Thoracic aorta (tissue), 1 donor: ENCODE measurements around the genes CCR3, FAM240A and NBEAL2.

- RAMPAGE, long total RNA: no peak
These were observed 15.8 kb downstream of the TMEM158 start for GRCh38 chr3:45210326-45210735.

GRCh38 chr3:45565151-45565671 is 29.3 kb upstream of the LIMD1 start:
- RAMPAGE, long total RNA: no peak

DNA sequence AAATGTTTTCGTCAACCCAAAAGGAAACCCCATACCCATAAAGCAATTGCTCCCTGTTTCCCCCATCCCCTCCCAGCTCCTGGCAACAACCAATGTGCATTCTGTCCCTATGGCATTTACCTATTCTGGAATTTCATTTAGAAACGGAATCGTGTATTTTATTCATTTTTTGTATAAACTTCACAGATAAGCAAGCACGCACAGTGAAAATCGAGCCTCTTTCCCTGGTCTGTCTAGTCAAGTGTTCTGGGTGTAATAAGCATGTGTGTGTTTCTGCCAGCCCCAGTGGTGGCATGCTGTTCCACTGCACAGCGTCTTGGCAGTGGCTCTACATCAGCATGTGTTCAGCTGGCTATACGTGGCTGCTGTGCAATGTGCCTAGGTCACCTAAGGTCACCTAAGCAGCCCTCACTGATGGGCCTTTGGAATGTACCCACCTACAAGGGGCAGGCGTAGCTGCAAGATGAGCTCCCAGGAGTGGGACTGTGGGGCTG is 4.8 kb downstream of the LIMD1 start:
- RAMPAGE, long total RNA: no peak

DNA sequence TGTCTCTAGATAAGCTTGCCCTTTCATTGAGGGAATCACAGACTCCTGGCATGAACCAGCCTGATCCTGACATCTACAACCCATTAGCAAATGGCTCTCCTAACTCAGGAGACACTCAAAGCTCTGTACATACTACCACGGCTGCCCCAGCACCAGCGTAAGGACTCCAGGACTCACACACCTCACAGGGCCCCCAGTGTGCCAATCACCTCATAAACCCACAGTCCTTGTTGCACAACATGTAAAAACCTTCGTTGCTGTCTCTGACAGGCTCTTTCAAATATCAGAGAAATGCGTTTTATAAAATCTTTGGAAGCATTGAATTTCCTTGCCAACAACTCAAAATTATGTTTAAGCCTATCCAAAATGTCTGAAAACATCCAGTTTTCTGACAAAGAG is 7.3 kb downstream of the FYCO1 start:
- RAMPAGE, long total RNA: no peak

DNA sequence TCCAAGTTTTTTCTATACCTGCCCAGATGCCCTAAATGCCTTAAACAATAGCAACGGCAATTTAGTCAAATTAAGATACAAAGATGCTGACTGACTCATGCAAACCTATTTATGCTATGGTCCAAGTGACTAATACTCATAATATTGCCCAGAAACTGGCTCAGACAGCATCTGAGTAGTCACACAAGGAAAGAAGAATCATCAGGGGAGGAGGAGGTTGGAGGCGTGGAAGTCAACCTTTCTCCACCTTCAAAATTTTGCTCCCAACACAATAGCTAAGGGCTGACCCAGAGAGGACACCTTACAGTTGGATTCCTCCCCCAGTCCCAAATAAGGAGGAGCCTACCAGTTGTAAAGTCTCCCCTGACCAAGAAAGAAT is 6.8 kb downstream of the FYCO1 start:
- RAMPAGE, long total RNA: no peak

GRCh38 chr3:46096277-46096779 is 69.0 kb upstream of the XCR1 start:
- RAMPAGE, long total RNA: no peak

GRCh38 chr3:46242168-46242677 is at the start of gene CCR3:
TSS of gene CCR3 (plus strand) at chr3:46242460.
- RAMPAGE, long total RNA: no peak

- RAMPAGE, long total RNA: no peak
These were observed 432 bp upstream of the CCR2 start for GRCh38 chr3:46353417-46353941.

DNA sequence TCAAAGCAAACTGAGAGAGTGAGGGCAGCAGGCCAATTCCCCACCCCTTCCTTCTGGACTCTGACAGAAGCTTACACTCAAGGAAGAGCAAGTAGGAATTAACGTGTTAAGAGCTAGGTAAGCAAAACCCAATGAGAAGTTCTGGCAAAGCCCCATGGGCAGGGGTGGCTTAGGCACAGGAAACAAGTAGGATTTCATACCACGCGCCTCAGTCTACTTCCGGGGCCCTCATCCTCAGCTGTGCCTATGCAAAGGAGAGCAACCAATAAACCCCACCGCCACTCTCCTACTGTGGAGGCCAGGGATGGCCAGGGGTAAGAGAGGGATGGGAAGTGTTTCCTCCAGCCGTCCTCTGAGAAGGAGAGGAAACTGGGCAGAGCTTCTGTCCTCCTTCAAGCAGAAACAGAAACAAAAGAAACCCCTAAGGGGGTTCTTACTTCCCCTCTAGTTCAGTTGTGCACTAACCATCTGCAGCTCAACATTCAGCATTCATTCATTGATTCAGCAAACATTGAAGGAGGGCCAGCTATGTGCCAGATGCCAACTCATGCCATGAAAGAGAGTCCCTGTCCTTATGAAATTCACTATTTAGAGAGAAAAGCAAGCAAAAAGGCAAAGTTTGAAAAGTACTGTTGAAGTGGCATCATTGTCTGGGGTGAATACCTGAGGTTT is 12.7 kb downstream of the CCR5 start:
- RAMPAGE, long total RNA: no peak

GRCh38 chr3:46386001-46386754 is 15.4 kb downstream of the CCR5 start:
- RAMPAGE, long total RNA: no peak

DNA sequence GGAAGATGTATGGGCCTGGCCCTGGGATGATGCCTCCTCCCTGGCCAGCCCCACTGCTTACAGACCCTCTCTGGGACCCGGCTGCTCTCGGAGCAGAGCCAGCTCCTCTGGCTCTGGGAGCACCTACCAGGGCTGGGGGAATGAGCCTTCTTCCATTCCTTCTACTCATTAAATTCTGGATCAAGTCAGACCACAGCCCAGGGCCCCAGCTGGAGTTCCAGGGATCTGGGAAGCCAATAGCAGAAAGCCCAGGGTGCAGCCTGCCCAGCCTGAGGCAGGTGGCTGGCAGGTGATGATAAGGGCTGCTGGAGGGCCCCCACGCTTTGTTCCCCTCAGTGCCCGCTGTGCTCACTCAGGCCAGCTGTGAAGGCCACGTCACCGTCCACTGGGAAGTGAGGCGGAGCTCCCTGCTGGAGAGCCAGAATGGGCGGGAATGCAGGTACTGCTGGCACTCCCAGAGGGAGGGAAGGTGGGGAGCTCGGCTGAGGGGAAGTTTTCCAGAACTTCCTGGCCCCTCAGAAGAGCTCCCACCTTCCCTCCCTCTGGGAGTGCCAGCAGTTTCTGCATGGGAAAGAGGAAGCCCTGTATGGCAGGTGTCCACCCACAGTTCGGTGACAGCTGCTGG is 12.8 kb upstream of the RTP3 start:
- RAMPAGE, long total RNA: no peak

GRCh38 chr3:46488634-46489401 is 9.0 kb upstream of the RTP3 start:
- RAMPAGE, long total RNA: no peak

DNA sequence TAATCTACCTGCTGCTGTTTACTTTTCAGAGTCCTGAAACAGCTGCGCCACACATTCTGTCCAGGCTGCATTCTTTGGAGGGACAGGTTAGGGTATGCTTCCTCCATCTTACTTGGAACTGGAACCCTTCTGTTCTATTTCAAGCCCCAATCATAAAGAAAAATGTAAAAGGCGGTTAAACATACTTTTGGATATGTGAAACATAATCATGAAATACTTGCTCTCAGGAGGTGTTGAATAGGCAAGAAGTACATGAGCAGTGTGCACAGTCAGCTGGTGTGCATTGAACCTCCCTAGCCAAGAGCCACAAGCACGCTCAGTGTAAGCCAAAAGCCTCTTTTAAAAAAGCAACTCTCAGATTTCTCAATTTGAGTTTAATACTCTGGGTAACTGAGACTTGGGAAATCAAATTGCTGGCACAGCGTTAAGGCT is at the start of gene FAM240A:
Gene FAM240A, plus strand, starts transcription at position 408 of the 432 bp plus-strand sequence.
- RAMPAGE, long total RNA: no peak

DNA sequence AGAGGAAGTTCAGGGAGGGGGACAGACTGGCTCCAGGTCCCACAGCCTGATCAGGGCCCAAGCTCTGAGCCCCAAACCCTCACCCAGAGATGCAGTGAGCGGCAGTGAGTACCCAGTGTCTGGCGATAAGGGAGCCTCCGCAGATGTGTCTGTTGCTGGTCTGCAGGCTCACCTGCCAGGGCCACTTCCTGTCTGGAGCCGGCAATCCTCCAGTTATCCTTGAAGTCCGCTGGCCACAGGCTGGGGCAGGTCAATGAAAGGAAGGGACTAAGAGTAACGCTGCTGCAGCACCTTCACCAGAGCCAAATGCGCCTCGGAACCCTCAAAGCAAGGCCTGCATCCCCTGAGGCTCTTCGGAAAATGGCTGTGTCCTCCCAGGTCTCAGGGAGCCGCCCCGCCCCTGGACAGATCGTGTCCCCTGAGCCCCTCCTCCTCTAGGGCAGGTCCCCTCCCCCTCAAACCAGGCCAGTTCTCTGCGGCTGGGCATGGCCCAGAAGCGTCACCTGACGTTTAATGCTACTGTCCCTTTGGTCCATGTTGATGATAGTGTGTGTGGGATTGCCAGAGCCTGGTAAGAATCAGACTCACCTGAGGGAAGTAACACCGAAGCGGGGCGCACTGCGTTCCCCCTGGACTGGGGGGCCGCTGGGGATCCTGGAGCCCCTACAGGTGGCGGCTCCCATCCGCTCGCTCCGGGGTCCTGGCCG is 51.5 kb downstream of the MYL3 start:
- RAMPAGE, long total RNA: no peak

DNA sequence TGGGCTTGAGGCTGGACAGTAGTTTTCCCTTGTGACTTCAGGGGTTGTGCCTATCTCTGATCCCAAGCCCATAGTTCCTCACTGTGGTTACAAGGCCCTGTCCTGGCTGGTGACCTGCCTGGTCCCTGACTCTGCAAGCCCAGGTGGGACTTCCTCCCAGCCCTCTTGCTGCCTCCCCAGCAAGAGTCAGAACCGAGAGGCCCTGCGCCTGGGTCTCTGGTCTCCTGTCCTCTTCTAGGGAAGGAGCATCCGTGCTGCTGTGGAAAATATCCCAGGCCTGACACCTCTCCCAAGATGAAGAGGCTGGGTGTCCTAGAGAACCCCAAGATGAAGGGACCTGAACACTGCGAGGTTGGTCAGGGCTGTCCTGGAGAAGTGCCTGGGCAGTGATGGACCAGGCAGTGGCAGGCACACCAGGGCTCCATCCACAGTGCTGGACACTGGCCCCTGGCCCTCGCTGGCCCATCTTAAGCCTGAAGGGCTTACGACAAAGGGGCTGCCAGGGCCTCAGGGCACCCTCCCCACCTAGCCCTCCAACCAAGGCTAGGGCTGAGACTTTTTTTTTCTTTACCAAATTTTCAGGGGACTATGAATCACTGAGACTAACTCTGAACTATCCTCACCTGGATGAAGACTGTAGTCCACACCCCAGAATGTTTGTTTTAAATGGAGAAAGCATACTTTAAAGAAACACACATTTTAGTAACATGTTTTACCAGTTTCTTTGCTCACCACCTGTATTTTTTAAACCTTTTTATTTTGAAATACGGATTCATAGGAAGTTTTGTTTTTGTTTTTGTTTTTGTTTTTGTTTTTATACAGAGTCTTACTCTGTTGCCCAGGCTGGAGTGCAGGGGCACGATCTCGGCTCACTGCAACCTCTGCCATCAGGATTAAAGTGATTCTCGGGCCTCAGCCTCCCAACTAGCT is 32.9 kb downstream of the PTH1R start:
- RAMPAGE, long total RNA: no peak

DNA sequence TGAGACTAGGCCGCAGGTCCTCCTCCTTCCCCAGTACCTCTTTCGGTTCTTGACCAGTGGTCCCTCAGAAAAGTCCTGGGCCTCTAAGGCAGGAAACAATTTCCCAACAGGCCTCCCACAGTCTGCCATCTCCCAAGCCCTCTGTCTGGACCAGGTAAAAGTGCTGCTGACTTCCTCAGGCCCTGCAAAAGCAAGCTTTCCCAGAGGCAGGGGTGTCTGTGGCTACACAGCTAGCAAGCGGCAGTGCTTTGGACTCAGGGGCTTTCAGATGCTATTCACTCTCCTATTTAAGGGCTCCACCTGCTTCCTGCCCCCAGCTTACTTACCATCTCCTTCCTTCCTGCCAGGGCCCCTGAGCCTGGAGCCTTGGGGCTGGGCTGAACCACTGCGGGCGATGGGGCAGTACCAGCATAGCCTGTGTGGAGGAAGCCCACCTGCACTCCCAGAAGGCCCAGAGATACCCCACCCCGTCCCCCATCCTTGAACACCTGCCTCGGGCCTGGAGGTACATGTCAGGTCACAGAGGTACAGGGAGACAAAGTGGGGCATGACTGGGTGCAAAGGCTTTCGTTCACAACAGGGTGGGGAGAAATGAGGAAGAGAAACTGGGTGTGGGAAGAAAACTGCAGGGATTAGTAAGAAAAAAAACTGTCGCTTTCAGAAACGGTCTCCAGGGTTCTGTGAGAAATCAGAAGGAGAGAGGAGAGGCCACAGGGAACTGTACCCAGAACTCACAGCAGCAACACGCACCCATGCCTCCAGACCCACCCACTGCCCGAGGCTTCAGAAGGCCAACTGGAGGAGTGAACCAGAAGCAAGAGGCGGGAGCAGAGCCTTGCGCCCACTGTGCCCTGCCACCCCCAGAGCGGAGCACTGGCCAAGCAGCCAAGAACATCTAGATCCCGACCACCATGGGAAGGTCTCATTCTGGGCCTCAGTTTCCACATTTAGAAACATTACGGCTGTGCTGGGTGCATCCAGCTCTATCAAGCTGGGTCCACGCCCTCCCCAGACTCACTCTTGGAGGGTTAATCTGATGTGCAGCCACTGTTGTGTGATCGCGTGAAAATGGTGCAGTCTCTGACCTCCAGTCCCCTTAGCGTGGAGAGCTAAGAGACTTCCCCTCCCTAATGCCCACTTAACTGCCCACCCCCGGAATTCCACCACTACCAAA is 49.4 kb downstream of the CCDC12 start:
- RAMPAGE, long total RNA: no peak

- RAMPAGE, long total RNA: no peak
These were observed 41.1 kb downstream of the CCDC12 start for GRCh38 chr3:46935254-46935990.

DNA sequence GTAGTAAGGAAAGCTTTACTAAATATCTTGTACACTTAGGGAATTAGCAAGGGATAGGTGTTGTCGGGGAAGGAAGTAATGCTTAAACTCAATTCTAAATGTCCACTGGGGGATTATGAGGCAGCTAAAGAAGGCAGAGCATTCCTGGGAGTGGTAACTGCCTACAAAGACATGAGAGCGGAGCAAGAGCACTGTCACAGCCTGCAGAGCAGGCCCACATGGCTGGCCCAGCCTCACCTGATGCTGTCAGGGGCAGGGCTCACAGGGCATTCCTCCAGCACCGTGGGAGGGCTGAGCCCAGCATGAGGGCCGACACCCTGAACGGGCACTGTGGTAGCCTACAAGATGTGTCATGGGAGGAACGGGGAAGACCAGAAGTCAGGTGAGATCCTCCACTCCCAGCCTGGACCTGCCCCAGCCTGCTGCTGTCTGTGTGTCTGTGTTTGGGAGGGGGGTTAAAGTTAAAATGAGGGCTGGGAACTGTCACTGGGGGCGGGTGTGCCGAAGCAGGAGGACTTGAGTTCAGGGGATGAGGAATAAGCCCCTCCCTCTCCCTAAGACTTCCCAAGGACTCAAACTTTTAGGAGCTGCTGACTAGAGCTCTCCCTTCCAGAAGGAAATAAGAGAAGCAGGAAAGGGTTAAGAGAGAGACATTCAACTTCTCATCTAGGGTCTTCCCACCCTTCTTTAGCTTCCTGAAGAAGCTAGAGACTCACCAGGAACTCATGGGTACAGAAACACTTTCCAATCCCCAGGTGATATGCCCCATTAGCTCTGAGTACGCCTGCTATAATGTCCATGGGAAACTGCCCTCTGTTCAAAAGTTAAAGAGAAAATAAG is 30.0 kb downstream of the CCDC12 start:
- RAMPAGE, long total RNA: no peak

GRCh38 chr3:46964987-46965599 is 11.5 kb downstream of the CCDC12 start:
- RAMPAGE, long total RNA: no peak

DNA sequence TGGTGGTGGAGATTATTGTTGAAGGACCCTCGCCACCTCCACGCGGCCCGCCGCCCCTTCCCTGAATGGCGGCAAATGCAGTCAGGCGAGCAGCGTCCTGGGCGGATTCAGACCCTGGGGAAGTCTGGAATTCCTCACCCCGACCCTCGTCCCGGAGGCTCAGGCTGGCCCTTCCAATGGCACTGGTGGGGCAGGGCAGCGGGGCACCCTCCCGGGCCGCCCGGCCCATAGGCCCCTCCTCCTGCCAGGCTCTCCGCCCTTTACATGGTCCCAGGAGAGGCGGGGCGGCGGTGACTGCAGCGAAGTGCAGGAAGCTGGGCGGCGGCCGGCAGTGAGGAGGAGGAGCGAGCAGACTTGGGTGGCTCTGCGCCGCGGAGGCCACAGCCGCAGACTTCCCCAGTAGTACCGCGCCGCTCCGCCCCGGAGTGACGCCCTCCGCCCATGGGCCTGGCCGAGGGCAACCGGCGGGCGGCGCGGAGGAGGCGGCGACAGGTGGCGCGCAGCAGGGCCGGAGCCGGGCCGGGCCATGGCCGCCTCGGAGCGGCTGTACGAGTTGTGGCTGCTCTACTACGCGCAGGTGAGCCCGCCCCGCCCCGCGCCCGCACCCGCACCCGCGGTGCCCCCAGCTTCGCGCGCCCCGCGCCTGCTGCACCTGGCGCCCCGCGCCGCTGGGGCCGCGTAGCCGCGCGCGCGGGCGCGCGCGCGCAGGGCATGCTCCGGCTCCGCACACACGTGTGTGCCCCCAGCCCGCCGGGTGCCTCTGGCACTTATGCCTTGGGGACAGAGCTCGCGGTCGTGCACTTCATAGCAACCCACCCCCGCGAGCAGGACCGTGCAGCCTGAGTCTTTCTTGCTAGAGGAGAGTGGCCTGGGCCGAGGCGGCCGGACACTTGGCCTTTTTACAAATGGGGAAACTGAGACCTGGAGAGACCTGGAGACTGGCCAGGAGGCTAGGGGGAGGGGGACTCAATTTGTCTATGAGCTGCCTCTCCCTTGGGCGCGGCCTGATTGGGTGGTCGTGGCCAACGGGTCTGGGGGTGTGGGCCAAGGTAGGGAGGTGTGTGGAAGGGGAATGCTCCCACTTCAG is at the start of gene NBEAL2:
Gene NBEAL2, plus strand, starts transcription at position 331 of the 1,087 bp plus-strand sequence.
- RAMPAGE, long total RNA: no peak